ENCODE results near the gene CLCN4.

GRCh38 chrX:3549382-3550064 is 163.9 kb downstream of the PRKX start:
- PRO-cap = no peak

GRCh38 chrX:3788297-3788928 is 75.0 kb upstream of the PRKX start:
- PRO-cap = no peak

DNA sequence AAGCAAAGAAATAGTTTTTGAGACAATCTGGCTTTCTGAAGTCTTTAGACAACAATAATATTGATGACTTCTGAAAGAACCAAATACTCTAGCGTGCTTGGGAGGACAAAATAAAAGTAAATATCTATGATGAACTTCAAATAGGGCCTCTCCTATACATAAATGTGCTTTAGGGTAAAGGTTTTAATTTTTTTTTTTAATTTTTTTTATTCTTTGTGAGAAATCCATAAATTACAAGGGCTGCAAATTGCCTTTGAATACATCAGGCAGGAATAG is 418.7 kb downstream of the NLGN4X start:
- PRO-cap = no peak

DNA sequence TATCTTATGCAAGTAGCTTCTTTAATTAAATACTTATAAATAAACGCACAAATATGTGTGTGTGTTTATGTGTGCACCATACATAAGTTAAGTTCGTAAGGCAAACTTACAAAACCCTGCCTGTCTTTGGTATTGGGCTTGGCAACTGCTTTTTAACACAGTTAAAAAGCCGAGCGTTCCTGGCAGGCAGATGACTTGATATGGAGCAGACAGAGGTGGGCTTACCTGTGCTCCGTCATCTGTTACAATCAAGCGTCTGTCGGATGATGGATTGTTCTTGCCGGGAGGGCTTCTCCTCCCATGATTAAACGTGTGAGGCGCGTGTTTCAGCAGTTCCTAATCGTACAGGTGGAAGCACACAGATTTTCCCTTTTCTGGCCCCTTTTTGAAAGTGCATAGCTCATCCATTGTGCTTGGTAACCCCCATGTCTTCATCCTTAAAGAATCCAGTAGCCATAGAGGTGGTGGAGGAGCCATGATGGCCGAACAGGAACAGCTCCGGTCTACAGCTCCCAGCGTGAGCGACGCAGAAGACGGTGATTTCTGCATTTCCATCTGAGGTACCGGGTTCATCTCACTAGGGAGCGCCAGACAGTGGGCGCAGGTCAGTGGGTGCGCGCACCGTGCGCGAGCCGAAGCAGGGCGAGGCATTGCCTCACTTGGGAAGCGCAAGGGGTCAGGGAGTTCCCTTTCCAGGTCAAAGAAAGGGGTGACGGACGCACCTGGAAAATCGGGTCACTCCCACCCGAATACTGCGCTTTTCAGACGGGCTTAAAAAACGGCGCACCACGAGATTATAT is 215.3 kb upstream of the STS start:
- PRO-cap = no peak

- PRO-cap = no peak
These were observed 58.3 kb upstream of the STS start for GRCh38 chrX:7089128-7089771.

GRCh38 chrX:7159858-7160061 is 11.8 kb upstream of the PUDP start:
- PRO-cap = no peak

GRCh38 chrX:7218998-7219864 is 71.3 kb upstream of the PUDP start:
- PRO-cap = no peak

DNA sequence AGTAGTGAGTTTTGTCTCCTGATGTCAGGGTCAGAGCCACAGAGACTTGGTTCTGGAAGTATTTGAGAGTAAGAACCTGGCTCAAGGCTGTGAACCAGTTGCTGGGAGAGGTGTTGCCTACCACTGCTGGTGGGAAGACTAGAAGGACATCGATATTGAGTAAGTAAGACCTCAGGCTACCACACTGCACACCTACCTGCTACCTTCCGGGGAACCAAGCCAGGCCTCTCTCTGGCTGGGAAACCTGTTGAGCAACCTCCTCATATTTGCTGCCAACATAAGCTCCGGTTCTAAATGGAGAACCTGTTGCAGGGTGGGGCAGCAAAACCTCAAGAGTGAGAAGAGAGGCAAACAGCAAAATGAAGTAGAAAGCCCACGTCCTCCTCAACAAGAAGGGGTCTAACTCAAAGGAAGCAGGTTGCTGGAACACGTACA is 104.2 kb upstream of the PUDP start:
- PRO-cap = no peak

DNA sequence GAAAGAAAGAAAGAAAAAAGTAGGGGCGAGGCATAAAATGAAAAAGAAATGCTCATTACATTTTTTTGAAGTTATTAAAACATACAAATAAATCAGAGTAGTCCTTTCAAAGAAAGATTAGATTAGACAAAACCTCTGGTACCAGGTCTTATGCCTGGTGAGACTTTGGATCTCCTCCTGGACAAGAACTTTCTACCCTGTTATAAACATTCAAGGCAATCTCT is 11.7 kb upstream of the VCX start:
- PRO-cap = no peak

- PRO-cap = no peak
These were observed 35.2 kb downstream of the PNPLA4 start for GRCh38 chrX:7892154-7892367.

GRCh38 chrX:8784329-8784782 is 16.8 kb downstream of the FAM9A start:
- PRO-cap = no peak

GRCh38 chrX:9340289-9340847 is 124.5 kb upstream of the TBL1X start:
- PRO-cap = unidirectional peak, plus-strand start at chrX:9340728

- PRO-cap = no peak
These were observed 8.4 kb upstream of the TBL1X start for GRCh38 chrX:9456363-9457023.

DNA sequence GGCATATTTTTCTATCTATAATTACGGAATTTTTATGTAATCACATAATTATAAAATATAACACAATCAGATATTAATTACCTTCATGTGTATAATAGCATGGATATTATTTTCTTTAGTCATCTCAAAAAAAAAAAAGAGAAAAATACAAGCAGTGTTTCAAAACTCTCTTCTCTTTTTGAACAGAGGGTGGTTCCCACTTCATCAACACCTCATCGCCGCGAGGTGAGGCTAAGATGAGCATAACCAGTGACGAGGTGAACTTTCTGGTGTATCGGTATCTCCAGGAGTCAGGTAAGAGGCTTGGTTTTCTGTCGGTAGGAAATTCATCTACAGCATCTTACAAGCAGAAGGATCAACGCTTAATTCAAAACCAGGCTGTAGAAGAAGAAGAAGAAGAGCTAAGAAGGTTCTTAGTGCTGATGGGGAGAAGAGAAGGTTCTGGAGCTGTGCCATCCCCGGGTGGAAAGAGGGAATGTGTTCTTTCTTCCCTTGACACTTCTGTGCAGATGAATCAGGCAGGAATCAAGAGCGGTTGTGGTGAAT is 111.5 kb downstream of the GPR143 start:
- PRO-cap = no peak

DNA sequence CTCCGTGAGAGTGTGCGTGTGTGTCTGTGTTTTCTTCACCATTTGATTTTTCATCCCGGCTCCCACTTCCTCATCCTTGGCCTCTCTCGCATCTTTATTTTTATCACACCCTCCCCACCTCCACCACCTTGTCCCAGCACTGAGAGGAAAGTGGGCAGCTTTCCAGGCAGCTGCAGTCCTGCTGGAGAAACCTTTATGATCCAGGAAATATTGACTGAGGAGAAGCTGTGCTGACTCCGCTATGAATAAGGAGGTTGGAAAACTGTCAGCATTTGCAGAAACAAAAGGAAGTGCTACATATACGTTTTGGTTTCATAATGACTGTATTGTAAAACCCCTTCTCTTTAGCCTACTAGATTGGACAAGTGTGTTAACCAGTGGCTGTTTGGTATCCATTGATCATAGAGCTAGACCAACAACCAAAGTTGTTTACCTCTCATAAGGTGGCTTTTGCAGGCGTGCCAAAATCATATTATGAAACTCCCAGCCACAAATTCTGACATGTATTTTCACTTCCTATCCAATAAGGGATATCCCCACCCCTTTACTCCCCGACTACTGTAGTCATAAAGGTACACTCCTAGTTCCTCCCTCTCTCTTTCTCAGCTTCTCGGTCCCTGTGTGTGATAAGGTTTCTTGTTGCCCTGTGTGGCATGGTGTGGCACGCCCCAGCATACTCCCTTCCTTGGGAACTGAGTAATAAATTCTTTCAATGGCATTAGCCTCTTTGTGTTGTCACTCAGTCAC is 88.4 kb downstream of the GPR143 start:
- PRO-cap = no peak

DNA sequence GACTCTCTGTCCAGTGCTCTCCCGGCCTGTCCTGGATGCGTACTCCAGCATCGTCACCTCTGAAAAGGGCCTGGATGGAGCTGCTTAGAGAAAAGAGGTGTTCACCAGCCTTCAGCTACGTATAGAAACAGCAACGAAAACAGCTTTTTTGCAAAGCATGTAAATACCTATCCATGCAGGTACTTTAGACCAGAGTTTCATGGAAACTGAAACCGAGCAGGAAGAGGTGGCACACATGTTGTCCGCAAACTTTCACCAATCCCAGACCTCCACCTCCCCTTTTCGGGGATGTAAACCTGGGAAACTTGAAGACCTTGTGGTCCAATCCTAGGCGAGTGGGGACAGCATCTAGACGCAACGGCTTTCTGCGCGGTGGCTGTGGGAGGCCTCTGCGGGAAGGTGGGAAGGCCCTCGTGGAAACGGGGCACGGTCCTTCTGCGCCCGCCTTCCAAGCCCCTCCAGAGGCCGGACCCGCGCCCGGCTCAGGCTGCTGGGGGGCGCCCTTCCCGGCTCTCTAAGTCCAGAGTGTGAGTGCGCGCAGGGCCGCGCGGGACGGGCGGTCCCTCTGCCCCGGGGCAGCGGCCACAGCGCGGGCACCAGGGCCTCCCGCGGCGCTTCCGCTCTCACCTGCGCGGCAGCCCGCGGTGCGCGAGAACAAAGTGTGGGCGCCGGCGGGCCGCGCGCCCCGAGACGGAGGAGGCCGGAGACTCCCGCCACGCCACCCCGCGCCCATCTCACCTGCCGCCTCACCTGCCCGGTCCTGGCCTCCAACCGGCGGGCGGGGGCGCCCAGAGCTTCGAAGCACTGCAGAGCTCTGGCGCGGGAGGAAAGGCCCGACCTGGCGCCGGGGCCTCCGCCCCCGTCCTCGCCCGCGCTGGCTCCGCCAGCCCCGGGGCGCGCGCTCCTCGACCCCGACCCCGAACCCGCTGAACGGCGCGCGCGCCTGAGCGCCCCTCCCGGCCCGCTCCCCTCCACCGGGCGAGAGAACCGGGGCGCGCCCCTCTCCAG is 751 bp upstream of the SHROOM2 start:
- PRO-cap = no peak

DNA sequence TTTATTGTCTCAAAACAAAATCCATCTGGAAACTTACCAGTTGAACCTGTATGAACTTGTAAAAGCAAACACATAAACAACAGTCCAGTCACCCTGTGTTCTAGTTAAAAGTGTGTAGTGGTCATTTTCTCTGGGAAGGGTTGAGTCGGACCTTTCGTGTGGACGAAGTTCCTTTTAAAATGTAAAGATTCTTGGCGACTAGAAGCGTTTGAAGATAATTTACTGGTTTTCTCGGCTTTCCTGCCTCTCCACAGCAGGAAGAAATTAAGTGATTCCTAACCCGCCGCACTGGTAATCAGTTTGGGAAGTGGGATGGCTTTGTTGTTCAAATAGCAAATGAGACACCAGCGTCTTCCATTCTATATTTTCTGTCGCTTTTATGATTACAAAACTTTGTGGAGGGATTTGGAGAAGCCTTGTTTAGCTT is 1.2 kb downstream of the SHROOM2 start:
- PRO-cap = no peak

- PRO-cap = no peak
These were observed 84.6 kb upstream of the CLDN34 start for GRCh38 chrX:9882521-9882992.

- PRO-cap = no peak
These were observed 45.8 kb upstream of the CLCN4 start for GRCh38 chrX:10110921-10111379.

DNA sequence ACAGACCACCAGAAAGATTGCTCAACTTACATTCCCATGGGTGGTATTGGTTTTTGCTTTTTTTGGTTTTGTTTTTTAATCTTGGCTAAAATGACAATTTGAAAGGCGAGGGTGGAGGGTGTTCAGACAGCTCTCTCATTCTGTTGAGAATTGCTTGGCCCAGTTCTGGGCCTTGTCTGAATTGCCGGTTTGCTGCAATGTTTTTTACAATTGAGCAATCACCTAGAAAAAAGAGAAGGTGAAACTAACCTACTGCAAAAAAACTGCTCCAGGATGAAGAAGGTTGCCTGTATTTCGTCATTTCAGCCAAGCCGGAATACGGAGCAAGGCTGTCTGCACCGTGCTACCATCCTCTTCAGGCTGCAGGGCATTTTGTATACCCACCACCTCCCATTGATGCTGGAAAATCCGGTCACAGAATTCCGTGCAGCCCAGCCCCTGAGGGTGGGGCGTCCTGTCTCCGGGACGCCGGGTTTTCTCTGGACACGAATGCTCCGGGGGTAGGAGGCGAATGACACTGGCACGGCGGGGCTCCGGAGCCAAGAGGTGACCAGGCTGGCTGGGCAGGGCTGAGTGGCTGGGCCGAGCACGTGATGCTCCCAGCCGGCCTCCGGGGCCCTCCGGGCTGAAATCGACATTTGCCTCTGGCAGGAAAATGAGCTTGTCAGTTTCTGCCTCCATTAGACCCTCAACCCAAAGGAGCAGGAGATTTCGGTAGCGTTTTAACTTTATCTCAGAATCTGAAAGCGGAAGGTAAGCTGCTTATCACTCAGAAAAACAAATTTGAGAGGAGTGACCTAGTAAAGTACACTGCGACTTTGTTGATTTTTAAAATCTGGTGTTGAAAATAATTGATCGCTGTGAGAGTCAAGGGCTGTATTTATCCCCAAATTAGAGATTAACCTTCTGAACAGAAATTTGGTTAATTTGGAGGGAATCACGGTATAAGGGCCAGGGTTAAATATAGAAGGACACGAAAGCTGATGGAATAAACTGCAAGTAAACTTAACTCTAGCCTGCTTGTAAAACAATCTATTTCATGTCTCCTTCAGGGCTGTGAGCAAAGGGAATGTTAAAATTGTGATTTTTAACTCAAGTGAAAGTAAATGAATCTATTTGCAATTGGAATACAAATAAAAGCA is at the start of gene CLCN4:
TSS of gene CLCN4 (plus strand) at position 628 of the 1,142 bp plus-strand sequence.
- PRO-cap = no peak